SJCRH30 (cell line): ENCODE results near the gene ST7.

DNA sequence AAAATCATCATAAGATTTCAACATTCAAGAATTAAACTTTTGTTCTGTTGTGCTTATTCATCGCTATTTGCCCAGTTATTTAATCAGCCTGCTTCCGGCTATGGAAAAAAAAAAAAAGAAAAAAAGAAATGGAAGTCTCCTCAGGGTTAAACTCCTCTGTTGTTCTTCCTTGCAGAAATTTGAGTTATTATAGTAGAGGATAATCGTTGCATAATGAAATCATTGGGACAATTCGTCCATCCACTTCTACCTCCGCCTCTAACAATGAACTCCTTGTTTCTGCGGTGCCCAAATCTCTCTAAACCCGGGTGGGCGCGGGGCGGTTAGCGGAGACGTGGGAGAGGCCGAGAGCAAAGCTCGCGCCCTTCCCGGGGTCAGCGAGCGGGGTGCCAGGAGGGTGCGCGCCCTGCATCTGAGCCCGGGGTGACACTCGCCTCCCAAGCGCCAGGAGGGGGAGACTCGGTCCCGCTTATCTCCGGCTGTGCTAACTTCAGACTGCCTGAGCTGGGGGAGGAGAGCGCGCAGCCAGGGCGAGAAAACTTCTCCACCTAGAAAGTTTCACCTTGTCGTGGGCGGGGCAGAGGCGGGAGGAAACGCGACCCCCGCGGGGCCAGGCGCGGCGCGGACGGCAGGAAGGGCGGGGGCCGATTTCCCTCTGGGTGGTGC lies 397 bp upstream of the MET start:
- RAMPAGE, long total RNA, result no peak

- RAMPAGE, long total RNA, result no peak
These were observed 34.4 kb downstream of the MET start for GRCh38 chr7:116706366-116706894.

DNA sequence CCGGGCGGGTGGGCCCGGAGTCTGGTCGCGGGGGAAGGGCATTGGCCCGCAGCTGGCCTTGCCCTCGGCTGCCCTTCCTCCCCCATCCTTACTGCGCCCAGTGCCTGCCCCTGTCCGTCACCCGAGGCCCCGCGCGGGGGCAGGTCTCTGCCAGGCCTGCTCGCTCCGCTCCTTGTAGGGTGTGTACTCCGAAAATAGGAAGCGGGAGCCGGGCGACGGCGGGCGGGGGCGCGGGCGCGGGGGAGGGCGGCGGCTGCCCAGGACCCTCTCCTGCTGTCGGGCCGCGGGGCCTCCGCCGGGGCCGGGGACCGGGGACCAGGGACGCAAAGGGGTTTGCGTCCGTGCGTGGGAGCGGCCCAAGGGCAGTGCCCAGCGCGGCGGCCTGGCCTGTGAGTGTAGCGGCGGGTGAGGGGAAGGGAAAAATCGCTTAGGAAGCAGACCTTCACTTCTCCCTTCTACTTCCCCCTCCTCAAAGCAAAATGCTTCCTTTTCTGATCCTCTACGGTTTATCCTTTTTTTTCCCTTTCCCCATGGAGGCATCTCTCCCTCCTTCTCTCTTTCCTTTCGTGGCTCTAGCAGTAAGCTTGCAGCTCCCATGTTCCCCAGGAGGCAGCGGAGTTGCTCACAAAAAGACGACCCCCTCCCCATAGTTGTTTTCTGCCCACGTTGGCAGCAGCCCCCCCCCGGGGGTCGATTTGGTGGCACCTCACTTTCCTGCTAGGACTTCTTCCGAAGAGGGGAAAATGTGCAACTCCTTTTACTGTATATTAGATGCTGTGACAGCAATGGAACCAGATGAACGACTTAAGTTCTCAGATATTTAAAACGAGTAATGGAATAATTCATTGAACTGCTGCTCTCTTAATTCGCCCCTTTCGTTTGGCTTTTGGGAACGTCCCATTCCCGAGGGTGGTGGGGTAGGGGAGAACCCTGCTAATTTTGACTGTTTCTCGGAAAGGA lies 592 bp downstream of the CAPZA2 start:
- RAMPAGE, long total RNA, result no peak

DNA sequence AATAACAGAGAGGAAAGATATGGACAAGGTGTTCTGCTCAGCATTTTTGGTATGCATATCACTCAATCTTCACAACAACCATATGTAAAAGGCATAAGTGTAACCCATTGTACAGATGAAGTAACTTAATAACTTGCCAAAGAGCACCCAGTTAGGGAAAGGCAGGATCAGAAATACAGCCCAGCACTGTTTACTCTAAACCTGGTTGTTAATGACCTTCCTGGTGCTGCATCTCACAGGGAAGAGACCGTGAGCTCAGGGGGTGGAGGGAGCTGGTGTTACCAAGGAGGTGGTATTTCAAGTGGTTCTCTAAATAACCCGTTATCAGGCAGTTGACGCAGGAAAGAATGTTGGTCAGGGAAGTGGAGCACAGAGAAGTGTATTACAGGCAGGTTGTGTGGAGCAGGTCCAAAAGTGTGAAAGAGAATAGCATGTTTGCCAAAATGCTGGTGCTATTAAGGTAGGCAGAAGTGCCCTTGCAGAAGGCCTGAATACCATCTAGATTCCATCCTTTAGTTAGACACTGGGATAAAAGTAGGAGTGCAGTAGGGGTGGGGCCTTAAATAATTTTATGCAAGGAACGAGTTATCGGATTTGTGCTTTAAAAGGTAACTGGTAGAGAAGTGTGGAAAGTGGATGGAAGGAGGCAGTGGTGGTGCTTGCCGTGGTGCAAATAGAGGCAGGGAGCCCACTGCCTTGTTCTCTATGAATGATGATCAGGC lies 4.3 kb upstream of the ST7 start:
- RAMPAGE, long total RNA, result no peak

DNA sequence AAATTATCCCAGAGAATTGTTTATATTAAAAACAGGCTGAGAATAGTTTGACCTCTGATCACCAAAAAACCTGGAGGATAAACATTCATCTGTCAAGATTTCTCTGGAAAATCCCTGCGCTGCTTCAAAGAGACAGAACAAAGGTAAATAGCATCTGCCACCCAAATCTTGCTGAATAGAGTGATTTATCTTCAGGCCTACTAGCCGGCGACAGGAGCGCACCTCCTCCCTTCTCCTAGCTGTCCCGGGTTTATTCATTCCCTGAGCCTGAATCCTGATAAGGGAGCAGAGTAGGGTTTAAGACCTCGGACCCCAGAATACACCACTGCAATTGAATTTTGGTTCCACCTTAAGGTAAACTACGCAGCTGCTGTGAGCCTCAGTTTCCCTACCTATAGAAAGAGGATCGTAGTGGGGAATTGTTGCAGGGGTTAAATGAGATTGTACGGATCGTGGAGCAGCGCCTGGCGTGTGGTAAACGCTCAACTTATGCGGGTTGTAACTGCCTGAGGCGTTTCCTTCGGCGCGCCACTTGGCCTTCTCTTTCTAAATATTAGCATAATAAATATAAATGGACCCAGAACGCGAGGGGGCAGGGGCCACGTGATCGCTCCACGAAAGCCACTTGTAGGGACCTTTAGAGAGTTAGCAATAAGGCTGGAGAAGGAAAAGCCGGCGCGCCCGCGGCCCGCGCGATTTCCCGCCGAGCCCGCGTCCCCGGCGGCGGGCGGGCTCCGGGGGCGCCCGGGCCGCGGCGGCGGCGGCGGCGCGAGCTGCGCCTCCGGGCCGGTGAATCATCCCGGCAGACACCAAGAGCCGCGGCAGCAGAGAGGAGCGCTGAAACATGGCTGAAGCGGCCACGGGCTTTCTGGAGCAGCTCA lies at the start of gene ST7:
Gene ST7 (plus strand): TSS at position 805 of the 881 bp plus-strand sequence.
- RAMPAGE, long total RNA, result no peak

DNA sequence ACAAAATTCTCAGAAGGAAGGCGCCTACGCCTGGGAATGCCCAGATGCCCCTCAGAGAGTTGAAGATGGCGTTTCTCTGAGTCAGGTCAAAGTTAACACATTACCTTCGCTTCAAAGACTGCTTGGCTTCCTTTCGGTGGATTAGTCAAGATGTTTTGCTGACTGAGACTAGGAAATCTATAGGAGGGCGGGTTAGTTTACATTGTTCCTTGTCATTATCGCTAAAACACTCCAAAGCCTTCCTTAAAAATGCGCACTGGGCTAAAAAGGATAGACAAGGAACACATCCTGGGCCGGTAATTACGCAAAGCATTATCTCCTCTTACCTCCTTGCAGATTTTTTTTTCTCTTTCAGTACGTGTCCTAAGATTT lies 950 bp upstream of the CFTR start:
- RAMPAGE, long total RNA, result no peak

GRCh38 chr7:117481084-117481315 lies 1.2 kb downstream of the CFTR start:
- RAMPAGE, long total RNA, result no peak

DNA sequence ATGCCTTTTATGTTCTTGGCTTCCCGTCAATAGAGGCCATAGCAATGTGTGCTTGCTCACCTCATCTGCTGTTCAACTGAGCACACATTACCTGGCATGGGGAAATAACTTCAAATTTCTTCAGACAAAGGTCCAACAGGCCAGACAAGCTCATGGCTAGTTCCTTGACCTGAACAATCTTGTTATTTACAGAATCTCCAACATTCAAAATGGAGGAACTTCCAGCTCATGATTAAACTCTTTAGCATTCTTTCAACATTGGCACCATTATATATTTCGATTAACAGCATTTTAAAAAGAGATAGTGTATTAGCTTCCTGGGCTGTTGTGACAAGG lies 184.9 kb downstream of the CTTNBP2 start:
- RAMPAGE, long total RNA, result no peak

DNA sequence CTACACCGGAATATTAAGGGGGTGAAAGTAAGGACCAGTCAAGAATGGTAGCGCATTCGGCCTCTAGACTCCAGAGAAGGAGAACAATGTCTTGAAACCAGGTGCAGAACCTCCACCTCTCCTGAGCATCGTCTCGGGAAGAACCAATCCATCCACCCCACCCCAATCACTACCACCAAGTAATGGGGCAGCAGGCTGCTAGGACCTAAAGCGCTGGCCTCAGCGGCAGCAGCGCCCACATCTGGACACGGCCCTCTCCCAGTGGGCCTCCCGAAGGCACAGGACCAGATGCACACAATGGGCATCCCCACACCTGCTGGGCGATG lies 740 bp downstream of the CTTNBP2 start:
- RAMPAGE, long total RNA, result no peak

DNA sequence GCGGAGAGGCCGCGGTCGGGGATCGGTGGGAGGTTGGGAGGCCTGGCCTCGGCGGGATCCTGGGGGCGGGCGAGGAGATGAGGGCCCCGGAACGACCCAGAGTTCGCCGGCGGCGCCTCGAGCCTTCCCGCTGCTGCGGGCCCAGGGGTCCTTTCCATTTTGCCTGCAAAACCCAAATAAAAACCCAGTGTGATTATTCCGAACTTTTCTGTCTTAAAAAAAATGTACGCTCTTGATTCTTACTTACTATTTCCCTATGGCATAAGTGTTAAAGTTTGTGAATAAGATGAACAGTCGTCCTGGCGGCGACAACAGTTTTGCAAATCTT lies 294 bp downstream of the LSM8 start:
- RAMPAGE, long total RNA, result no peak

DNA sequence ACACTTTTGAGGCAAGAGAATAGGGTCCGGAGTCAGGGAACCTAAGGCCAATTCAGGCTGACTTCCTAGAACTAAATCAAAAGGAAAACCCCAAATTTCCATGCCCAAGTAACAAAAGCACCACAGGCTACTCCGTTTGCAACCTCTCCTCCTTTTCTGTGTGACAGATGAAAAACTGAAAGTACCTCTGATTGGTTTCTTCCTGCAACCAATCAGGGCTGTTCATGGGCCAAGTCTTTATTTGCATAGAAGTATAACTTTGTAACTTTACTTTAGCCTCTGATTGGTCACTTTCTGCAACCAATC lies 239.9 kb upstream of the KCND2 start:
- RAMPAGE, long total RNA, result no peak

DNA sequence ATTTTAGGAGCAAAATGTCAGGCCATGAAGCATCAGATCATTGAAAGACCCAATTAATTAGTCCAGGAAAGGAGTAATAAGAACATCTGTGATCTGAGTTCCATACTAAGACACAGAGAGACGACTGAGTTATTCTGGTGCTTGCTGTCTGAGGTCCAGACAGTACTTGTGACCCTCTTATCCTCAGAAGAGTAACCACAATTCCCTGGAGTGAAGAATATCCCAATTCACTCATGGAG lies 421 bp upstream of the CPED1 start:
- RAMPAGE, long total RNA, result no peak

DNA sequence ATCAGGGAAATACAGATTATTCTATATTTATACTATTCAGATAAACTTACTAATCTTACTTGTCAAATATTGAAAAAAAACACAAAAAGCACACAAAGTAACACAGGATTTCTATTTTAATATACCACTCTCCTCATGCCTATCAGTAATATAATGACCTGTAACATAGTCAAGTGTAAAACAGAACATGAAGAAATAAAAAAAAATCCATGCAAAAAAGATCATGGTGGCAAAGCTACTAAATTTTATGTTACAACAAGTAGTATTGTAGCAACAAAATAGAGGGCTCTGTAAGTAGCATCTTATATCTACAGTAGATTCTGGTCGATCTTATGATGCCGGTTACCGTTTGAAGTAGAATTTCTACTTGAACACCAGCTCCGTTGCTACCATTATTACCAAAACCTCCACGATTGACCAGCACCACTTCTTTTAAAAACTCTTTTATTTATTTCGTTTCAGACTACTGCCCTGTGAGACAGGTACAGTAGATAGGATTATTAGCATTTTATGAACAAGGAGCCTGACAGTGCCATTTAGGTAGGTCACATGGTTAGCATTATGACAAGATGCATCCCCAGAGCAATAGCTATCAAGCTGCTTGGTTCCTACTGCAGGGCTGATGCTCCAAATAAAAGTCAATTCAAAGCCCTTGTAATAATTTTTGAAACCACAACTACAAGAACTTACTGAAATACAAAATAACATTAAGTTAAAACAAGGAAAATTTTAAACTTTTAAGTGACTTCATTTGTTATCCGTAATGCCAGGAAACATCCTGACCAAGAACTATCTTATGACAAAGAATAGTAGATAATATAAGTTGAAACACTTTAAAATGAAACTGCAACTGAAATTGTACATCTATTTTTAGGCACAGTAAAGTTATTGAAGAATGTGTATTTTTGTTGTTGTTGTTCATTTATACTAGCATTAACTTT lies 2.2 kb downstream of the CPED1 start:
- RAMPAGE, long total RNA, result no peak

DNA sequence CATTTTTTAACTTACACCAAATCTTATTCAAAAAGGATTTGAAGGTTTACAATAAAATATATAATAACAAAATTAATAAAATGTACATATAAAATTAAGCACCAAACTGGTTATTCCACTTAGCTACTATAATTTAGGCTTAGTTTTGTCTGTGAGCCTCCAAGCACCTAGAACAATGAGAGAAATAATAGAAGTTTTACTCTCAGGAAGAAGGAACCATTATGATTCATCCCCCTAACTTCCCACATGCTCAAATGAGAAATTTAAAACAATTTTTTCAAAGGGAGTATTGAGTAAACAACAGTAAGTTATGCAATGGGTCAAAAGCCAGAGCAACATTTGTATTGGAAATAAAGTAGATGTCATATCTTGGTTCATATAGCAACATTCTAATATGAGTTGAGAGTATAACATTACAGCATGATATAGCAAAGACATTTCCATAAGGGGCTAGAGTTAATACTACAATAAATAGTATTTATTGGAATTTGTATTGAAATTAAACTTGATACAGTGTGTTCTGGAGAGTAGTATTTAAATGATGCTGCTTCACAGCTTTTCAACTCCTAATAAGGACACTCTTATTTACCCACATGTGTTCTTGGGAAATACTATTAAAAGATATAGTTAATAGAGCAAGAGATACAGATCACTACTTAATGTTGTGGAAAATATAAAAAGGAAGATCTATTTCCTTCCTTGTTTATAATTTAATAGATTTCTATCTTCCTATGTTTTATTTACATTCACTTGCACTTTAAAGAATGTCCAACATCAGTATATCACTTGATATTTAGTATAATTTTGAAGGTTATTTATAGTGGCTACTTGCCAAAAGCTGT lies 32.3 kb downstream of the CPED1 start:
- RAMPAGE, long total RNA, result no peak

DNA sequence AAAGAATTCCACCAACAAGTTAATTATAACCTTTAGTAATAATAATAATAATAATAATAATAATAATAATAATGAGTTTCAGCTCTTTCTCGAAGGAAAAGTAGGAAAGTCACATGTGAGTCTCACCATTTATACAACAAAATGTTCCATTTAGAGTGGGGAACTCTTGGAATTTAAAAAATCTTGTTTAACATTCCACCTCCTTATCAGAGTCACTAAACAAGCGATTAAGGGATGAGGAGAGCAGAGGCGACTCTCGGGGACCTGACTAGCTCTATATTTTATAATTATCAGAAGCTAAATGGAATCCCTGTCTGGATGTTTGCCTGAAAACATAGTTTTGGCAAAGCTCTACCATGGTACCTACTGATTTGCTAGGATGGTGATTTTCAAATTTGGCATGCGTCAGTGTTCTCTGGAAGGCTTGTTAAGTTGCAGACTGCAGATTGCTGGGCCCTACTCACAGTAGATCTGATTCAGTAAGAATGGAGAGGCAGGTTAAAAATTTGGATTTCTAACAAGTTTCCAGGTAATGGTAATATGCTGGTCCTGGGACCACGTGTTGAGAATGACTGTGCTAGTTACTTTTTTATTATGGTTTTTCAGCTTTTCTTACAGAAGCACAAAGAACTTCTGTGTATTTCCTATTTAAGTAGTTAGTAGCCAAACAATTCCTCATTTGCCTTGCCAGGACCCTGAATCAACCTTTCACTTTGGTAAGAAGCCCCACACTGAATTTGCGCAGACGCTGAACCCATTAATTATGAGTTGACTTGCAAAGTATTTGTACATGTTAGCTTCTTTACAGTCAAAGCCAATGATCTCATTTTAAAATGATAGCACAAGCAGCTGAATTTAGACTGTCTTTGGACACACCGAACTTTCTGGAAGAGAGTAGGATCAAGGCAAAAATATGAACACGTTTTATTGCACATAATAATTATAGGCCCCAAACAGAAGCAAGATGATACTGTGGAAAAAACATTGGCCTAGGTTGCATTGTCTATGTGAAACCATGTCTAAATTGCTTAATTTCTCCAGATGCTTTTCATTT lies 39.5 kb downstream of the CPED1 start:
- RAMPAGE, long total RNA, result no peak

- RAMPAGE, long total RNA, result no peak
These were observed 725 bp downstream of the PTPRZ1 start for GRCh38 chr7:121873336-121874435.

GRCh38 chr7:122073384-122074058 lies 70.5 kb downstream of the AASS start:
- RAMPAGE, long total RNA, result no peak

- RAMPAGE, long total RNA, result no peak
These were observed 2.1 kb upstream of the FEZF1 start for GRCh38 chr7:122306540-122307153.

GRCh38 chr7:122834028-122834482 lies 52.2 kb downstream of the CADPS2 start:
- RAMPAGE, long total RNA, result no peak

DNA sequence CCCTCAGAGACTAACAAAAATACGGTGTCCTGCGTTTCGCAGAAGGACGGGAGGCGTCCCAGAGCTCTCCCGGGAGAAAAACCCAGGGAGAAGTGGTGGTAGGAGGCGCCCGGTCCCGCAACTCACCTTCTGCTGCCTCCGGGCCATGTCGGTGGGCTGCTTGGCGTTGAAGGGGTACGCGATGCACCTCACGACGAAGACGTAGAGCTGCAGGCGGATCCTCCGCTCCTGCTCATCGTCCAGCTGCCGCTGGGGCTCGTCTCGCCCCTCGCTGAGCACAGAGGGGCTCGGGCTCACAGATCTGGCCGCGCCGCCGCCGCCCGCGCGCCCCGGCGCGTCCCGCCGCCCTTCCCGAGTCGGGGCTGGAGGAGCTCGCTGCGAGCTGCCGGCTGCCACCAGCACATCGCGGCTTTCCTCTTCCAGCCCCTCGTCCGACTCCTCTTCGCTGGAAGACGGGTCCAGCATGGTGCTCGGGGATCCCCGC lies 345 bp downstream of the CADPS2 start:
- RAMPAGE, long total RNA, result no peak